Peripheral blood mononuclear cell (primary cell): ENCODE data around the genes BAZ1B and TBL2.

DNA sequence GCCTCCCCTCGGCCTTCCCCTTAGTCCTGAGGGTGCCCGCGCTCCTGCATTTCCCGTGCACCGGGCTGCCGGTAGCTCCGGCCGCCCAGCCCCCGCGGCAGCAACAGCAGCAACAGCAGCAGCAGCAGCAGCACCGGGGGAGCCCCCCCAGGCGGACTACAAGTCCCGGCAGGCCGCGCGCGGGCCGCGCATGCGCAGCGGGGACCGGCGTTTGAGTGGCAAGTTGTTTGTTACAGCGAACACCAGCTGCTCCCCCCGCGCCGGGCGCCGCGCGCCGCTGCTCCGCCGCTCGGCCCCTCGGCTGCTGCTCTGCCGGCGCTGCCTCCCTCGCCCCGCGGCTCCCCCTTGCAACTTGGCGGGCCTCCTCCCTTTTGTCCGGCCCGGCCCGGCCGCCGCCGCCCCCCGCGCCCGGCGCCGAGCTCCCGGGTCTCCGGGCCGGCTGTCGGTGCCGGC lies 501 bp downstream of the SPDYE10 start:
- PRO-cap, 8 experiments = peak in 8 of 8 experiments; most common plus-strand start position 249 of the sequence (in 4); most common minus-strand start position 158 of the sequence (in 5)

- PRO-cap, 8 experiments = no peak in any of the 8 experiments
Observed at GRCh38 chr7:73325349-73325866, 2.5 kb downstream of the TRIM50 start.

GRCh38 chr7:73357777-73358976 lies 30.2 kb downstream of the FKBP6 start:
- PRO-cap, 8 experiments = peak in 3 of 8 experiments; most common plus-strand start chr7:73358121 (in 3); most common minus-strand start chr7:73358060 (in 1)

GRCh38 chr7:73399175-73399803 lies 34.3 kb upstream of the FZD9 start:
- PRO-cap, 8 experiments = no peak in any of the 8 experiments

DNA sequence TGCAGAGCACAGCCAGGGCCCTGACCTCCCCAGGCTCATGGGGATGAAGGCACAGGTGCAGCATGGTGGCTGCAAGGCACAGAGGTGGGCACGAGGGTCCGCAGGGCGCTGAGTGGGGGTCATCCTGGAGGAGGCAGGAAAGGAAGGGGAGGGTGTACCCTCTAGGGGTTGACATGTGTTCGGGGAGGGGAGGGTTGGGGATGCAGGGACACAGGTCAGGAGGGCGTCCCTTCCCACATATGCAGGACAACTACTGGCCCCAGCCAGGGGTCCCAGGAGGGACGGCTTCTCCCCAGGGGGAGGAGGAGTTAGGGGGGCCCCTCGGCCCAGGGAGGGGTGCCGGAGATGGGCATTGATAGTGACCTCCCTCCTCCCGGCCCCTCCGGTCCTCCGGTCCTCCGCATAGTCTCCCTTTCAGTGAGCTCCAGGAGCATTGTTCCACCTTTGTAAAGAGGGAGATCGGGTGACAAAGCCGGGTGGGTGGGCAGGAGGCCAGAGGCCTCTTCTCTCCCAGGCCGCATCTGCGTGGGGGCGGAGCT lies 4.6 kb upstream of the FZD9 start:
- PRO-cap, 8 experiments = no peak in any of the 8 experiments

GRCh38 chr7:73443890-73444345 lies 10.3 kb downstream of the FZD9 start:
- PRO-cap, 8 experiments = no peak in any of the 8 experiments

GRCh38 chr7:73470108-73470617 lies 36.6 kb downstream of the FZD9 start:
- PRO-cap, 8 experiments = no peak in any of the 8 experiments

DNA sequence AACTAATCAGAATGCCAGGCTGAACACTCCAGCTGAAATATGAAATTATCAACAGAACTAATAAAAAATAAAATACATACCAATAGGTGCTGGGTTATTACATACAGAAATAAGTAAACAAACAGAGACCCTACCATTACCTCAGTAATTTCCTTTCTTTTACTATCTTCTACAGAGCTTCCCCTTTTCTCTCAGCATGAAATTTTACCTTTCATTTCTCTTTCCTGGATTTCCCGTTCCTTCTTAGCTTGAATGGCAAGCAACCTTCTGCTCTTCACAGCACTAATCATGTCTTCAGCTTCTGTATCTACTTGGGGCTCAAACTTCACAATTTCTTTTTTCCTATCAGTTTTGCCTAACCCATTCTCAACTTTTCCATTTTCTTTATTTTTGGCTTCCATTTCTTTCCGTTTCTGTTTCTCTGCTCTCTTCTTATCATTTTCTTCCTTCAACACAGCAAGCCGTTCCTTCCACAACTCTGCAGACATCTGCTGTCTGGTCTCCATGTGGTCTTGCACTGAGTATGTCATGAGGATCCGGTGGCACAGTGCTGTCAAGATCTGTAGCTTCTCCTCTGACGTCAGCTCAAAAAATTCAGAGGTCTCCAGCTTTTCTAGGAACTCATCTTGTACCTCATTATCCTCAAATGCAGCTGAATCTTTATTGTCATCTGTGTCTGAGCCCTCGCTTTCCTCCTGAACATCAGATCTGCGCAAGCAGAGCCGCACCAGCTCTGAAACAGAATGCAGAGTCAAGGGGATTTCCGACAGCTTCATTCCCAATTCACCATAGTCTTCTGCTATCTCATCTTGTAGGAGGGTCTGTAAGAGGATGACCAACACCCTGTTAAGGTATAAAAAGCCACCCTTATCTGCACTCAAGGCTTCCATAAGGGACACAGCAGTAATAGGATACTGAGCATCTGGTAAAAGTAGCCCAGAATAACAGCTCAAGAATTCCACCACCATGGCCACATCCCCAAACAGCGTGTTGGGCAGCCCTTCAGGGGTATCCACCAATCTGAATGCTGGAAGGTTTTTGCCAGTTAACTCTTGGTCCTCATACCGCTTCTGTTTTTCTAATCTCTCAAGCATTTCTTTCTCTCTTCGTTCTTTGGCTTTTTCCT lies 43.4 kb downstream of the FZD9 start:
- PRO-cap, 8 experiments = no peak in any of the 8 experiments

GRCh38 chr7:73477786-73478109 lies 44.2 kb downstream of the FZD9 start:
- PRO-cap, 8 experiments = no peak in any of the 8 experiments

DNA sequence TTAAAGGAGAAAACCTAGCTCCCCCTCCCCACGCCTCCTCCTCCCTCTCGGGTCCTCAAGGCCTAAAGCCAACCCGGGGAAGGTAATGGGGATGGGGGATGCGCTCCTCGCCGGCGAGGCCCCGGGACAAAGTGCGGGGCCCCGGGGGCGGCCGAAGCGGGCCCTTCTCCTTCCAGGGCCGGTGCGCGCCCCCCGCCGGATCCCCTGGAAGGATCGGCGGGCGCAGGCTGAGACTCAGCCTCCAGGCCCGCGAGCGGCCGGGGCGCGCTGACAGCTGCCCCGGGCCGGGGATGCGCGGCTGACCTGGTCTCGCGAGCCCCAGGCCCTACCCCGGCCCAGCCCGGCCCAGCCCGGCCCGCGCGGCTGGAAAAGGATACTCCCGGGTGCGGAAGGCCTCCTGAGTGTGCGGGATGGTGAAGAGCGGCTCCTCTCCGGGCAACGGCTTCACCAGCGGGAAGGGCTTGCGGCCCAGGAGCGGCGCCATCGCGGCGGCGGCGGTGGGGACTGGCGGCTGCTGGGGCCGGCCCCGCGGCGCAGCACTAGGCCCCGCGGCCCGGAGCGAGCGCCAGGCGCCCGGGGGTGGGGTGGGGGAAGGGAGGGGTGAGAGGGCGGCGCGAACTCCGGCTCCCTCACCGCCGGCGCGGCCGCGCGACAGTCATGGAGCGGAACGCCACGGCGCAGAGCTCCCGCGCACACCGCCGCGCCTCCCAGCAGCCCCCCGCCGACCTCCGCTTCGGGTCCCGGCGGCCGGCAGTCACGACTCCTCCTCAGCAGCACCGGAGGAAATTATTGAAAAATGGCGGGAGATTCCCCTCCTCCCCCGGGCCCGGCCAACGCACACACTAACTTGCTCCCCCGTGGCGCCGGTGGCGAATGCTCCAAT lies at the start of gene BAZ1B:
BAZ1B (minus strand) TSS at position 844 of the 883 bp plus-strand sequence.
- PRO-cap, 8 experiments = peak in 8 of 8 experiments; most common plus-strand start position 658 of the sequence (in 7); most common minus-strand start position 844 of the sequence (in 8)

GRCh38 chr7:73578284-73579399 lies at the start of gene TBL2:
TSS of gene TBL2 (minus strand) at chr7:73578579.
- PRO-cap, 8 experiments = peak in 8 of 8 experiments; most common plus-strand start chr7:73579012 (in 5); most common minus-strand start chr7:73578536 (in 4)

DNA sequence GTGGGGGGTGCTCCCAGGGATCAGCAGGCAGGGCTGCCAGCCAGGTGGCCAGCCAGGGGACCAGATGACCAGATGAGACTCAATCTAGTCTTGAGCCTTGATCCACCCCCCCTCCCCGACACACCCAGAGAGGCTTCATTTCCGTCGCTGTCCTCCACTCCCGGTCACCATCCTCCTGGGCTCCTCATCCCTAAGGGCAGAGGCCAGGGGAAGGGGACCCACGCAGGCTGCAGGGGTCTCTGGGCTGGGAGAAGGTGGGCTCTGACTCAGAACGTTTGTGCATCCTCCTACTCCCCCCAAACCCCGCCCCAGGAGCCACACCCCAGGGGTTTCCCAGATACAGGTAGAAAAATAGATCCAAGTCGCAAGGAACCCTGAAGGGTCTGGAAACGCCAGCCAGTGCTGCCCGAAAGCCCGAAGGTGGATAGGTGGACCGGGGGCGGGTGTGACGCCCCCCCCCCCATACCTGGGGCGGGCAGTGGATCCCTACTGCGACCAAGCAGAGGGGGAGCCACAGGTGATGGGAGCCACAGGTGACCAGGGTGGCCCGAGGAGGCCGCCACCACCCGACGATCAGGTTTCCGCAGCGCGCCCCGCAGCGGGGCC lies 855 bp downstream of the STX1A start:
- PRO-cap, 8 experiments = peak in 1 of 8 experiments; most common plus-strand start position 199 of the sequence (in 1); most common minus-strand start position 66 of the sequence (in 1)

DNA sequence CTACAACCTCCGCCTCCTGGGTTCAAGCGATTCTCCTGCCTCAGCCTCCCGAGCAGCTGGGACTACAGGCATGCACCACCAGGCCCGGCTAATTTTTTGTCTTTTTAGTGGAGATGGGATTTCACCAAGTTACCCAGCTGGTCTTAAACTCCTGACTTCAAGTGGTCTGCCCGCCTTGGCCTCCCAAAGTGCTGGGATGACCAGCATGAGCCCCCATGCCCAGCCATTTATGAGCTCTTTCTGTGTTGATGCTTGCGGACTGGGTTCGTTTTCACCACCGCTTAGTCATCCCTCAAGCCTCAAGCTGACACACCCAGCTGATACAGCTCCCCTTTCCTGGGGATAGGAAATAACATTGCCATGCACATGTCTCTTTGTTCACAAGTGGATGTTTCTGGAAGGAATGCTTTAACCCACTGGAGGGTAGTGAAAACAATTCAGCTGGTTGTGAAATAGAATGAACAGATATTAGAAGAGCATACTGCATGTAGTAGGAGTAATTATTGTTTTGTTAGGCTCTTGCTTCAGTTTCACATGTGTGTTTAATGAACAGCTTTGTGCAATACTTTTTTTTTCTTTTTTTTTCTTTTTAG lies 8.4 kb upstream of the METTL27 start:
- PRO-cap, 8 experiments = no peak in any of the 8 experiments

GRCh38 chr7:73855478-73856291 lies 5.3 kb upstream of the TMEM270 start:
- PRO-cap, 8 experiments = no peak in any of the 8 experiments

DNA sequence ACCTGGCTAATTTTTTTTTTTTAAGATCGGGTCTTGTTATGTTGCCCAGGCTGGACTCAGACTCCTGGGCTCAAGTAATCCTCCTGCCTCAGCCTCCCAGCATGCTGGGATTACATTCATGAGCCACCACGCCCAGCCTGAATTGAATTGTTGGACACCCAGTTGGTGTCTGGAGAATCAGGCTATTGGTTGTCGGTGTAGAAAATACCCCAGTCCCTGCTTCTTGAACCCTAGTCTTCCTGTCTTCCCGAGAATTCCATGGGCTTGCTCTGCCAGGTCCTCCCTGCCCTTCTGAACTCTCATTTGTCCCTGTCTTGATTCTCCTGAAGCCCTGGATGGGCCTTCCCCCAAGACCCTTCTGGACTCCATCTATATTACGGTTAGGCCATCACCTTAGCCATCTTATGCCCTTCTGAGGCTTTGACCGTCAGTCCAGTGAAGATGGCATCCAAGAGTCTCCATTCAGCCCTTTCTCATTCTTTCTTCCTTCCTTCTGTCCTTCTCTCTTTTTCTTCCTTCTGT lies 53.7 kb downstream of the TMEM270 start:
- PRO-cap, 8 experiments = peak in 8 of 8 experiments; most common plus-strand start position 247 of the sequence (in 8)

- PRO-cap, 8 experiments = no peak in any of the 8 experiments
Observed at GRCh38 chr7:73984669-73985235, 43.2 kb upstream of the ELN start.

GRCh38 chr7:74031843-74032488 lies 4.0 kb downstream of the ELN start:
- PRO-cap, 8 experiments = no peak in any of the 8 experiments

GRCh38 chr7:74034001-74034689 lies 6.2 kb downstream of the ELN start:
- PRO-cap, 8 experiments = no peak in any of the 8 experiments

DNA sequence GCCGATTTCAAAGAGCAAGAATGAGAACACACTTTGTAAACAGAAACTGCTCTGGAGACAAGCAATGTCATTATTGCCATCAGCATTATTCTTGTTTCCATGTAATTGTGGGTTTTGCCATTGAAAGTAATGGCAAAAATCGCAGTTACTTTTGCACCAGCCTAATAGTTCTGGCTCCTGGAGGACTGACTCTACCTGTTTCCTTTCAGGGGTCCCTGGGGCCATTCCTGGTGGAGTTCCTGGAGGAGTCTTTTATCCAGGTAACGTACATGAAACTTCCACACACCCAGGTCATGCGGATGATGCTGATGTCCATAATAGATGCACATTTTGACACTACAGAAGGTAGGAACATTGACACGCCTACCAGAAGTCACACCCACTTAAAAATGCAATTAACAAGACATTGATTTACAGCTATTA lies 7.2 kb downstream of the ELN start:
- PRO-cap, 8 experiments = no peak in any of the 8 experiments

DNA sequence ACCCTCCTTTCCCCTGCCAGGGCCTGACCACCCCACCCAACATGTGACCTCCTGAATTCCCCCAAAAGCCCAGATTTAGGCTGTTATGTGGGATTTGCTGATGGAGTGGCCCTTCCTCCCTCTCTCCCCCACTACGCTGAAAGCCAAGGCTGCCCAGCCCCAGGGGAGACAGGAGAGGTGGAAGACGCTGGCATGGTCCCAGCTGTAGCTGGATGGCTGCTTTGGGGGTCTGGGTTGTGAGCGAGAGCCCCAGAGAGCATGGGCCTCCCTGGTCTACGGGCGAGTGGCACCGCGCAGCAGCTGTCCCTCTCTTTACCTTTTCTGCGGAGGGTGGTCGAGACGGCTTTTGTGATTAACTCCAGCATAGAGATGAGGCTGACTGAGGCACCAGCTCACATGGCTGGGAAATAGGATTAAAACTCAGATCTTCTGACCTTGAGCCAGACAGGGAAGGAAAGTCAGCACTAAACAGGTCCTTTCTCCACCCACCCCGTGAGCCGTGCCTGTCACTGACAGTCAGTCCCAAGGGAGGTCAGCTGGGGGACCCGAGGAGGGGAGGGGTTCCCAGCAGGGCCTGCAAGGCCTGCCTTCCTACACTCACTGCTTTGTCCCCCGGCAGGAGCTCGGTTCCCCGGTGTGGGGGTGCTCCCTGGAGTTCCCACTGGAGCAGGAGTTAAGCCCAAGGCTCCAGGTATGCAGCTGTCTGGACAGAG lies 16.8 kb downstream of the ELN start:
- PRO-cap, 8 experiments = no peak in any of the 8 experiments